Tibial artery (tissue), 1 donor: ENCODE results near the genes SPTBN1 and PPP4R3B.

- PRO-cap, result no peak
These were observed 128.9 kb downstream of the ACYP2 start for GRCh38 chr2:54099827-54100133.

- PRO-cap, result no peak
These were observed 135.9 kb downstream of the ACYP2 start for GRCh38 chr2:54106910-54107174.

- PRO-cap, result no peak
These were observed 31.3 kb downstream of the TSPYL6 start for GRCh38 chr2:54224668-54225165.

GRCh38 chr2:54438251-54438650, 17.9 kb upstream of the SPTBN1 start:
- PRO-cap, result no peak

DNA sequence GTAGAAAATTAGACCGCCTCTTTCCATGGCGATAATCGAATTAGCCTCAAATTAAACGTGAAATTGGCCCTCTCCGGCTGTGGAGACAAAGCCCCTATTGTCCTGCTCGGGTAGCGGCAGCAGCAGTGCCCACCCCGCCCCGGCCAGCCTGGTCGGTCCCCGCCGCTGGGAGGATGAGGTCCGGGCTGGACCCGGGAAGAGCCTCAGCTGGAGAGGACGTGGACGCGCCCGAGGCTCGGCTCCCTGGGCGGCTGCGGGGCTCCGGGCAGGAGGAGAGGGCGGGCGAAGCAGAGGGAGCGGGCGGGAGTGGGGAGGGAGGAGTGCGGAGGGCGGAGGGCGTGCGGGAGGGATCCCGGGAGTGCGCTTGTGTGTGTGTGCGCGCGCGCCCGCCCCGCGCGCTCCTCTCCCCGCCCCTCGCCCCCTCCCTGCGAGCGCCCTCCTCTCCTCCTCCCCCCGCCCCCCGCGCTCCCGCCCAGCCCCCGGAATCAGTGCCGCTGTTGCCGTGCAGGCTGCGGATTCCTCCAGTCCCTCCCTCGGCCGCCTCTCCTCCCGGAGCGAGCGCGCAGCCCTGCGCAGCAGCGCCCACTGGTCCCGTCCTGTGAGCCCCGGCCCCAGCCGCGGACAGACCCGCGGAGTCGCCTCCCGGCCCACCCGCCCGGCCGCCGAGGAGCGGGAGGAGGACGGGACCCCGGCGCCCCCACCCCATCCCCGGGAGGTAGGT, at the start of gene SPTBN1:
Gene SPTBN1, plus strand, starts transcription at position 524 of the 721 bp plus-strand sequence.
- PRO-cap, result bidirectional peak, plus-strand start at position 524 of the sequence, minus-strand start at position 308 of the sequence

DNA sequence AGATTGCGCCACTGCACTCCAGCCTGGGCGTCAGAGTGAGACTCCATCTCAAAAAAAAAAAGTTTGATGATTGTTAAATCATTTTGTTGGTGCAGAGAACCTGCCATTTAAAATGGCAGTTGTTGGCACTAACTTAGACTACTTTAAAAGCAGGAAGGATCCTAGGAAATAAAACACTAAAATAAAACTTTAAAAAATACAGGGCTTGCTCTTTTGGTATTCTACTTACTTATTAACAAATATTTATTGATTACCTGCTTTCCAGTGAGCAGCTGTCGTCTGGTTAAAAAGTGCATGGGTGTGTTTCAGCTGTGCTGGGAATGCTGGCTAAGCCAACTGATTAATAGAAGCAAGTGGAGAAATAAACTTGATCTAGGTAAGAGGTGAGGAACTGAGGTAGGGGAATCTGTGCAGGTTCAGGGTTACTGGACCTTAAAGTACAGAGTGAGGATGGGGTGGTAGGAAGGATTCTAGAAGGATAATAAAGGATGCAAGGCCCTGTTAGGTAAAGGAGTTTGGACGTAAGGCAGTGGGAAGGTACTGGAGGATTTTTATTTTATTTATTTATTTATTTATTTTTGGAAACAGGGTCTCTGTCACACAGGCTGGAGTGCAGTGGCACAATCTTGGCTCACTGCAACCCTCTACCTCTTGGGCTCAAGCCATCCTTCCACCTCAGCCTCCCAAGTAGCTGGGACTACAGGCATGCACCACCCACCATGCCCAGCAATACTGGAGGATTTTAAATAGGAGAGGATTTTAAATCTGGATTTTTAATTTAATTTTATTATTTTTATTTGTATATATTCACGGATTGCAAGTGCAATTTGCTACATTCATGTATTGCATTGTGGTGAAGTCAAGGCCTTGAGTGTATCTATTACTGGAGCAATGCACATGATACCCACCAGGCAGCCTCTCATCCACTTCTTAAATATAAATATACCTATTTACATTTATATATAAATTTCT, 110.9 kb downstream of the SPTBN1 start:
- PRO-cap, result no peak

DNA sequence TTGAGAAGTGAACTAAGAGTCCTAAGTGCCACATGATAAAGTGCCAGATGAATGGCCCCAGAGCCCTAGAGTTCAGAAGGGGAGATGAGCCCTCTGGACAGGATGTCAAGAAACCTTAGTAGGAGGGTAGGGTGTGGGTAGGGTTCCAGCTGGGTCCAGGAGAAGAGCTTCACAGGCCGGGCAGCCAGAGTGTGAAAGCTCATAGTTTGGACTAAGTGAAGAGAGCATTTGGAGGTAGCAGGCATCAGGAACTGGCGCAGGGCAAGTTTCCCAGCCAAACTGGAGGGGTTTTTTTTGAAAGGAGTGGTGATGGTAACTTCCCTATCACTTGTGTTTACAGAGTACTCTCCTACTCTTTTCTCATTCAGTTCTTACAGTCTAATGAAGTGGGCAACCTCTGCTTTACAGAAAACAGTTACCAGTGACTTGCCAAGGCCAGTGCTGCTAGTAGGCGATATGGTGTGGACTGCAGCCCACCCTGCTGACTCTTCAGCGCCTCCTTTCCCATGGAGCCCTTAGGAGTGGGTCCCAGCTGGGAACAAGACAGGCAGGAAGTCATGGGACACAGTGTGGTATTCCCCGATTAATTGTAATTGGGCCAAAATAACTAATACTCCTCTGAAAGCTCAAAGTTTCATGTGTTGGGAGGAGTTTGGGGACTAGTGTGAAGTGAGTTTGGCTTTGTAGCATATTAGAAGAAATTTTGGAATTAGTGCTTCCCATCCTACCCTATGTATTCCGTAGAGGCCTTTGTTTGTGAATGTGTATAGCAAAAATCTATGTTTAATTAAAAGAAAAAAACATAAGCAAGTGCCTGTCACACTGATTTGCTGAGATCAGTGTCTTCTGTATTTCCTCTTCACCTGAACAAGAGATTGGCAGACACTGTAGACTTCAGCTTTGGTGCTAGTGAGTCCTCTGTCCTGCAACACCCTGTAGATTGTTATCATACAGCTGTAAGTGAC, 120.1 kb upstream of the EML6 start:
- PRO-cap, result no peak

DNA sequence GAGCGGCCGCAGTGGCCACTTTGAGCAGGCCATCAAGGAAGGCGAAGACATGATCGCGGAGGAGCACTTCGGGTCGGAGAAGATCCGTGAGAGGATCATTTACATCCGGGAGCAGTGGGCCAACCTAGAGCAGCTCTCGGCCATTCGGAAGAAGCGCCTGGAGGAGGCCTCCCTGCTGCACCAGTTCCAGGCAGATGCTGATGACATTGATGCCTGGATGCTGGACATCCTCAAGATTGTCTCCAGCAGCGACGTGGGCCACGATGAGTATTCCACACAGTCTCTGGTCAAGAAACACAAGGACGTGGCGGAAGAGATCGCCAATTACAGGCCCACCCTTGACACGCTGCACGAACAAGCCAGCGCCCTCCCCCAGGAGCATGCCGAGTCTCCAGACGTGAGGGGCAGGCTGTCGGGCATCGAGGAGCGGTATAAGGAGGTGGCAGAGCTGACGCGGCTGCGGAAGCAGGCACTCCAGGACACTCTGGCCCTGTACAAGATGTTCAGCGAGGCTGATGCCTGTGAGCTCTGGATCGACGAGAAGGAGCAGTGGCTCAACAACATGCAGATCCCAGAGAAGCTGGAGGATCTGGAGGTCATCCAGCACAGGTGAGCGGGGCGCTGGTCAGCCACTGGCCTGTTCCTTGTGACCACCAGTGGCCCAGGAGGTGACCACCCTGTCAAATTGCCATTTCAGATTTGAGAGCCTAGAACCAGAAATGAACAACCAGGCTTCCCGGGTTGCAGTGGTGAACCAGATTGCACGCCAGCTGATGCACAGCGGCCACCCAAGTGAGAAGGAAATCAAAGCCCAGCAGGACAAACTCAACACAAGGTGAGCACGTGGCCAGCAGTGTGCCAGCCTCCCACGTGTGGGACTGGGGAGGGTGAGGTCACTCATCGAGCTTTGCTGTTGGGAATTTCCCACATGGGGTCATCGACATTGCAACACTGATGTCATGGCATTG, 94.0 kb upstream of the EML6 start:
- PRO-cap, result no peak

GRCh38 chr2:54634368-54635569, 88.7 kb upstream of the EML6 start:
- PRO-cap, result no peak

- PRO-cap, result no peak
These were observed 87.4 kb upstream of the EML6 start for GRCh38 chr2:54636142-54636396.

- PRO-cap, result no peak
These were observed 79.3 kb upstream of the EML6 start for GRCh38 chr2:54644076-54644638.

- PRO-cap, result no peak
These were observed 1.2 kb downstream of the EML6 start for GRCh38 chr2:54724441-54725256.

DNA sequence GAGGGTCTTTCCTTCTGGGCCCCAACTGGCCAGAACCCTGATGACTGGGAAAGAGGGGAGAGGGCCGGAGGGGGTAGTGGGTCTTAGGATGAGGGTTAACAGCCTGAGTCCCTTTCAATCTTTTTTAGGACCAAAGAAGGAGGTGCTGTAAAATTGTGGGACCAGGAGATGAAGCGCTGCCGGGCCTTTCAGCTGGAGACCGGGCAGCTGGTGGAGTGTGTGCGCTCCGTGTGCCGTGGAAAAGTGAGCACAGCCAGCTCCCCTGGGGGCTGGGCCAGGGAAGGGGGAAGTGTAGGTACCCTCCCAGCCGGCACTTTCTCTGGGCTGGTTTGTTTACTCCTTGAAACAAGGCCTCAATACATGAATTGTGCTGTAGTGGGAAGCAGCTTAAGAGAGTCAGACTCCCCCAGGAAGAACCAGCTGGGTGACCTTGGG, 90.1 kb downstream of the RTN4 start:
- PRO-cap, result no peak

GRCh38 chr2:54965803-54966586, 84.3 kb downstream of the RTN4 start:
- PRO-cap, result no peak

- PRO-cap, result no peak
These were observed 83.1 kb downstream of the RTN4 start for GRCh38 chr2:54966822-54967894.

DNA sequence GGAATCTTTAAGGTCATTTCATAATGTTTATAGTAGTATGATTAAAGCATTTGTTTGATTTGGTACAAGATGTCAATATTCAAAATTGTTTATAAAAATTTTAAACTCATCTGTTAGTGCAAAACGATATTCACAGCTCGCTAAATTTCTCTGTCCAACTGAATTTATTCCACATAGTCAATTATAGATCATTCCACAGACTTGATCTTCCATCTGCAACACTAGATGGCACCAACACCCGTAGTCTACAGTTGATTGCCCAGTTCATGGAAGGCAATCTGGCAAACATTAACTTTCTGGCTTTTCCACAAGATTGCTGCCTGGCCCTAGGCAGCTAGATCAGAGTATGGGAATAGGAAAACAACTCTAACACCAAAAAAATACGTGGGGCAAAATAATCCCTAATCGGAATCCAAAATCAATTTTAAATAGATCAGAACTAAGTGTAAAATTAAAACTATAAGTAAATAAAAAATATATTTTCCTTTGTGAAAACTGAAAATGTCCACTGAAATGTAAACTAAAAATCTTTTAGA, 35.3 kb downstream of the RTN4 start:
- PRO-cap, result no peak

DNA sequence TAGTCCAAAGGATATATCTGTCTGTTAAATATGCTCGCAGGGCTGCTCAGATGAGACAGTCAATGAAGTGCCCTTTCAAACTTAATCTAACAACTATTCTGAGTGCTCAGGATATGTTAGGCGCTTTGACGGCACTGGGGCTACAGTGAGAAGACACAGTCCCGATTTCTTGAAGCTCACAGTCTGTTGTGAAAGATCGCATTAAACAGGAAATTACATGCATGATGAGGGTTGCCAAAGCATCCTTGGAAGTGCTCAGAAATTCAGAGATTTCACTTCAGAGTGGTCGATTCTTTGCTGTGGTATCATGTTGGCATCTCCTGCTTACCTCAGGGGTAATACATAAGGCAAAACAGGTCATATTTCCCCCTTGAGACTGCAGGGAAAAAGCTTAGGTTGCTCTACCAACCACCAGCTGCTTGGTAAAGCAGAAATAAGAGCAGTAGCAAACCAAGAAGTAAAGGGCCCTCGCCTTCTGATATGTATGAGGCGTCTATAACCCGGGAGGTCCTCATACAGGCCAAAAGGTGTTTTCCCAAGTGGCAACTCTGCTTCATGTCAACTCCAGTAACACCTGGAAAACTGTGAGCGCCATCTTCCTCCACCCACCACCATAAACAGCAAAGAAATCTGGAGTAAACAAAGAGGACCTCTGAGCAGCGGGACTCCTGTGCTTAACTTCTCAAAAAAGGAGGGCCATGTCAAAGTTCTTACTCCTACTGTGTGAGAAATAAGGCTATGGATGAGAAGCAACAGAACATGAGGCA, 79.5 kb downstream of the CLHC1 start:
- PRO-cap, result no peak

GRCh38 chr2:55616329-55617414, 750 bp downstream of the PPP4R3B start:
- PRO-cap, result bidirectional peak, plus-strand start at chr2:55617013, minus-strand start at chr2:55616856

DNA sequence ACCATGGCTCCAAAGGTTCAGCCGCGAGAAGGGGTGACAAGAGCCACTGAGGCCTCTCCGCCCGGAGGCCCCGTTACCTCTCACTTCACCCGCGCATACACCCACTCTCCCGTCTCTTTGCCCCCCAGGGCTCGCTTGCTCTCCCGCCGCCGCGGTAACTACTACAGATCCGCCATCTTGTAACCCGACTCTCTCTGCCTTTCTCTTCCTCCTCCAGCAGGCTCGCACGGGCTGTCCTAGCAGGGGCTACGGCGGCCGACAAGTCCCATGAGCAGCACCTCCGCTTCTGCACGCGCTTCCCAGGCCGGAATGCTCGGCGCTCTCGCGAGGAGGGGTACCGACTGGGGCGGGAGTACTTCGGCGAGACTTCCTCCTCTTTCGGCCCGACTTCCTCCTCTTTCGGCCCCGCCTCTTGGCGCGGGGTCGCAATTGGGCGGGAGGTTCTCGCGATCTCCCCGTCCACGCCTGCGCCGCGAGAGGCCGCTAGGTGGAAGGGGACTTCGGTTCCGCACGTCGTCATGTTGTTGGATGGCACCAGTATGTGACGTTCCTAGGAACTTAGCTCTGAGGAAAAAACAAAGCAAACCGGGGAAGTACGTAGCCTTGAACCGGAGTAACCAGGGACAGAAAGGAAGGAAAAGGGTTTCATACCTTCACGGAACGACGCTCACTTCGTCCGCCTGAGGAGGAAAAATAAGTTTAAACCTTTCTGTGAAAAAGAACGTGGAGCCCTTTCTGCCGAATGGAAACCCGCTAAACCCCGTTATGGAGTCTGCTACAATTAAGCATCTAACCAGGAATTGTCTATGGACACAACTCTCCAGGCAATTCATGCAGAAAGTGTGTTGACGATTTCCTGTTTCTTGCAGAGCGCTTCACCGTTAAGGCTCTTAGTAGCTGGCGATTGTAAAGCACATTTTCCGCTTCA, at the start of gene PPP4R3B:
Gene PPP4R3B, minus strand, starts transcription at position 208 of the 928 bp plus-strand sequence.
- PRO-cap, result bidirectional peak, plus-strand start at position 478 of the sequence, minus-strand start at position 311 of the sequence

DNA sequence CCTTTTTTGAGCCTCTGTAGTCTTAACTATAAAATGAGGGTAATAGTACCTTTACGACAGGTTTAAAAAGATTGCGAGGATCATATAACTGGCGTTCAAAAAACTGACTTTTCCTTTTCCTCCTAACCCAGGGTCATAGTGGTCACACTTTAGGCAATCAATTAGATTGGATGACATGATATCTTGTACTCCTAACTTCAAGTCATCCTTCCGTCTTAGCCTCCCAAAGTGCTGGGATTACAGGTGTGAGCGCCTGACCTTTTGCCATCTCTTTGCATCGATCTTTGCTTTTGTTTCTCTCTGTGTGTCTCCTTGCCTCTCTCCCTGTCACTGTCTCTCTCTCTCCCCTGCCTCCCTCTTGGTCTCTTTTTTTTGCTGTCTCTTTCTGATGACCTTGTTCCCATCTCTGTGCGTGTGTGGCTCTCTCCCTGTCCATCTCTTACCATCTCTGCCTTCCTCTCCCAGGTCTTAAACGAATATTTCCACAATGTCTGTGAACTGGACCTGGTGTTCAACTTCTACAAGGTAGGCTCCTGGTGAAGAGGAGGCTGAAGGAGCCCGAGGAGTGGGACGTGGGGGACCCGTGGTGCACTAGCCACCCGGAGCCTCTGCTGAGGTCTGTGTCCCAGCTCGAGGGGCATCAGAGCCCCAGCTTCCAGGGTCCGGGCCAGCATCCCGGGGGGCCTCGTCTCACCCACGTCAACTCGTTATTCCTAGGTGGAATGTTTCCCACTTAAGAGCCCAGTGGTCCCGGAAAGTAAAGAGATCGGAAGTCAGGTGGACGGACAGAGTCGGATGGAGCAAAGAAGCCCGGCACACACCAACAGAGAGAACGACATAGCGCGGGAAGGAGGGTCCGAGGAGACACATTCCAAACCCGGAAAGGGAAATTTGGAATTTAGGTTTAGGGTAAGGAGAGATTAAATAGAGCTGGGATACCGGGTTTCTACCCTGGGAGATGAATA, 725 bp downstream of the PNPT1 start:
- PRO-cap, result no peak